Measurements from ENCODE around the genes PRXL2C and ZNF782.

GRCh38 chr9:95434143-95434635 lies 74.9 kb downstream of the PTCH1 start:
- RRBS, result no CpG with 5 or more reads among the region's 15 CpGs

DNA sequence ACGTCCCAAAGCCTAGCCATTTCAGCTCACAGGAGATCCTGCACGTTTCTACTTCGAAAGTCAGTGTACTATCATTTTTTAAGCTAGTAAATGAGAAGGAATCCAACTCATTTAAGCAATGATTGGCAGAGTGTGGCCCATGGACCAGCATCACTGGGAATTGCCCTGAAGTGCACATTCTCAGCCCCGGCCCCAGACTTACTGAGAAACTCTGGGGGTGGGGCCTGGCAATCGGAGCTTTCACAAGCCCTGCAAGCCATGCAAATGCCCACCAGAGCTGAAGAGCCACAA lies 32.1 kb downstream of the PTCH1 start:
- RRBS, result no CpG with 5 or more reads among the region's 5 CpGs

DNA sequence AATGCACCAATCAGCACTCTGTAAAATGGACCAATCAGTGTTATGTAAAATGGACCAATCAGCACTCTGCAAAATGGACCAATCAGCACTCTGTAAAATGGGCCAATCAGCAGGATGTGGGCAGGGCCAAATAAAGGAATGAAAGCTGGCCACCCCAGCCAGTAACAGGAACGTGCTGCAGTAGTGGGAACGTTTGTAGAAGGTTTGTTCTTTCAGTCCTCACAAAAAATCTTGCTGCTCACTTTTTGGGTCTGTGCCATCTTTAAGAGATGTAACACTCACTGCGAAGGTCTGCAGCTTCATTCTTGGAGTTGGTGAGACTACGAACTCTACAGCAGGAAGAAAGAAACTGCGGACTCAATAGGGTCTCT lies 145.7 kb upstream of the ERCC6L2 start:
- RRBS, result no CpG with 5 or more reads among the region's 5 CpGs

- RRBS, result no CpG with 5 or more reads among the region's 5 CpGs
Measured at GRCh38 chr9:95948375-95949158, 73.1 kb downstream of the ERCC6L2 start.

DNA sequence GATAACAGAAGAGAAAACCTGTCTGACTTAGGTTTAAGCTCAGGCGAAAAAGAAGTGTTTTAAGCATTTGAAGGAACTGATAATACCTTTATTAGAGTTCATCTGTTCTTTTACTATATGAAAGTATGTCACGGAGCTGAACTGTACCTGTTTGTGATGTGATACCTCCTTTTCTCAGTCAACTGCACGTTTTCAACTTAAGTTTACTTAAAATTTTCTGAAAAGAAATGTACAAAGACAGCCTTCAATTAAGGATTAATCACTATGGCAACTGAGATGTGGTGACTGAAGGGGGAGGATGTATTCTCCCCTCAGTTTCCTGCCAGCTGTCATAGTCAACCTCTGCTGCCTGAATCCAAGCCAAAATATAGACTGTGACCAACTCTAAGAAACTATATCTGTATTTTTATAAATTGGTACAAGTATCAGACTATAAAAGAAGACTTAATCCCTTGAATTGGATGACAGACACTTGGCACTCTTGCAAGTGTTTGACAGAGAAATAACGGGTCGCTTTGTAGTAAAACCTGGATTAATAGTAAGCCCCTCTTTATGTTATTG lies 106.2 kb downstream of the ERCC6L2 start:
- RRBS, result no CpG with 5 or more reads among the region's 5 CpGs

GRCh38 chr9:96087470-96088229 lies 212.2 kb downstream of the ERCC6L2 start:
- RRBS, result no CpG with 5 or more reads among the region's 11 CpGs

GRCh38 chr9:96129495-96130326 lies 172.3 kb downstream of the HSD17B3 start:
- RRBS, result no CpG with 5 or more reads among the region's 11 CpGs

DNA sequence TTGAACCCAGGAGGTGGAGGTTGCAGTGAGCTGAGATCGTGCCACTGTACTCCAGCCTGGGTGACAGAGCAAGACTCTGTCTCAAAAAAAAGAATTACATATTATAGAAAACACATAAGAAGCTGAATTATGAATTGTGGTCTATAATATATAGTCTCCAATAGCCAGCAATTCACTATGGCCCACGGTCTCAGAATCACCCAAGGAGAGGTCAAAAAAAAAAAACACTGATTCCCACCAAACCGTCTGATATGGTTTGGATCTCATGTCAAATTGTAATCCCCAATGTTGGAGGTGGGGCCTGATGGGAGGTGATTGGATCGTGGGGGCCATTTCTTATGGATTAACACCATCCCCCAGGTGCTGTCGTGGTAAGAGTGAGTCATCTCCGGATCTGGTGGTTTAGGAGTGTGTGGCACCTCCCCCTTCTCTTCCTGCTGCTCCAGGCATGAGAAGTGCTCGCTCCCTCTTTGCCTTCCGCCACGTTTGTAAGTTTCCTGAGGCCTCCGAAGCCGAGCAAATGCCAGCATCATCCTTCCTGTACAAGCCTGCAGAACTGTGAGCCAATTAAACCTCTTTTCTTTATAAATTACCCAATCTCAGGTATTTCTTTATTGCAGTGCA lies 45.3 kb downstream of the HSD17B3 start:
- RRBS, result no CpG with 5 or more reads among the region's 11 CpGs

DNA sequence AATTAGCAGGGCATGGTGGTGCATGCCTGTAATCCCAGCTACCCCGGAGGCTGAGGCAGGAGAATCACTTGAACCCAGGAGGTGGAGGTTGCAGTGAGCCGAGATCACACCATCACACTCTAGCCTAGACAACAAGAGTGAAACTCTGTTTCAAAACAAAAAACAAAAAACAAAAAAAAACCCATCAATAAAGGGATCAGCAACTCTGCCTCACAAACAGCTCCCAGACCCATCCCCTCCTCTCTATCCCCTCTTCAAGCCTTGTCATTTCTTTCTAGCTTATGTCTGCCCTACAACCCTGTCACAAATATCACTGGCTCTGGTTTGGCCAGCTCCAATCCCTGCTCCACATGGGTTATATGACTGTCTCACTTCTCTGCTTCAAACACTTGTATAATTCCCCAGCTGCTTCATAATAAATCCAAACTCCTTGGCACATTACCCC lies 5.7 kb downstream of the PRXL2C start:
- RRBS, result no CpG with 5 or more reads among the region's 2 CpGs

DNA sequence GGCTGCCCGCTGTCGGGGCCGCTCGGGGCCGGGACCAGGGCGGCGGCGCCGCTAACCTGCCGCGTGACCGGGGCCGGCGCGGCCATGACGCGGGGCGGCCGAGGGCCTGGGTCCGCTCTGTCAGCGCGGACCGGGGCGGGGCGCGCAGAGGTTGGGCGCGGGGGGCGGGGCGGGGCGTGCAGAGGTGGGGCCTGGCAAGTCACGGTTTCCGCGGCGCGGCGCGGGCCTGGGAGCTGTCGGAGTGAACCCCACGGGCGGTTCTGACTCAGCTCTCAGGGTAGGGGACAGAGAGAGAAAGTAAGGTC lies at the start of gene PRXL2C:
Gene PRXL2C (minus strand): TSS at position 122 of the 305 bp plus-strand sequence.
- RRBS, result 2% methylated on average over 23 of the region's 41 CpGs

- RRBS, result no CpG with 5 or more reads among the region's 2 CpGs
Measured at GRCh38 chr9:96757203-96757808, 20.6 kb downstream of the ZNF510 start.

GRCh38 chr9:96818129-96818724 lies 36.1 kb downstream of the ZNF782 start:
- RRBS, result no CpG with 5 or more reads among the region's 4 CpGs

- RRBS, result 1% methylated on average over 27 of the region's 62 CpGs
Measured at GRCh38 chr9:96854137-96854897, at the start of gene ZNF782. Gene ZNF782, minus strand, starts transcription at chr9:96854514.

DNA sequence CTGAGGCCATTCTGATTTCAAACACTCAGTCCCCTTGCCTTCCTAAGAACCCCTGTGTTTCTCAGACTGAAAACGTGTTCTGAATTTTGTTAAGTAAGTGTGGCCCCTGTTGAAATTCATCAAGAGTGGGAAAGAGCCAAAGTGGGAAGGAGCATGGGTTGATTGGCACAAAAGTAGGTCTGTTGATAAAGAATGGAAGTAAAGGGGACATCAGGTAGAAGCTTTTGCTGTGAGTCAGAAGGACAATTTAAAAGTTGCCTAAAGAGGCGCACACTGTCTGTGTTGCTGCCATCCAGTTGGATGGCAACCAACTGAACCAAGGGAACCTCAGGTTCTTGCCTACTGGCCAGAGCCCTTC lies 219 bp upstream of the NUTM2G start:
- RRBS, result no CpG with 5 or more reads among the region's 2 CpGs

DNA sequence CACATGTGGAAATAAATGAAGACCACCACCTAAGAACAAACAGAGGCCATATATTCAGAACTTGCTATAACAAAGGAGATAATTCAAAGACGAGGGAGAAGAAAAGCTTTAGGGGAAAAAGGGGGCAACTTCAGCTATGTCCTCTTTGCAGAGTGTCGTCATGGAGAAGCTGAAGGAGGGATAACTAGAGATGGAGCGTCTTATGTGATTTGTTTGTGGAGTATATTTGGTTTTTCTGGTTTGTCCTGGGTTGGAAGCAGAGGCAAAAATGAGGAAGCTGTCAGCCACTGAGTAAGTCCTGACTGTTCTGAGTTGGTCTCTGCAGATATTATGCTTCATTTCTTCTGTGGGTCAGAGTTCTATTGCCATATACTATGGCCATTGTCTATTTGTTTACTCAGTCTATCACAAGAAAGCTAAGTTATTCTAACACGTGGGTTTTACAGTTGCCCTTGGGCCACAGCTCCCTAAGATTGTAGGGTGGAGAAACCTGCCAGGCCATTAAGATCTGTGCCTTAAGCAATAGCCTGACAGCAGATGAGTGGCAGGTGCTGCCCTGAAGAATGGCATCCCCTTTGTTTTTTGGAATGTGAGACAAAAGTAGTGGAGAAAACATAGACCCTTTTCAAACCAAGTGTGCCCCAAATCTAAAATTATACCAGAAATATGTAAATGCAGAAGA lies 2.9 kb upstream of the CTSV start:
- RRBS, result no CpG with 5 or more reads among the region's 4 CpGs

GRCh38 chr9:97232310-97232930 lies 75.0 kb upstream of the CCDC180 start:
- RRBS, result 11% methylated on average over 1 of the region's 8 CpGs

- RRBS, result 4% methylated on average over 13 of the region's 23 CpGs
Measured at GRCh38 chr9:97501342-97501575, 207 bp upstream of the TMOD1 start.

- RRBS, result 4% methylated on average over 7 of the region's 64 CpGs
Measured at GRCh38 chr9:97502002-97502768, 719 bp downstream of the TMOD1 start.

GRCh38 chr9:97529237-97530066 lies 28.0 kb downstream of the TMOD1 start:
- RRBS, result no CpG with 5 or more reads among the region's 13 CpGs

GRCh38 chr9:97555053-97555691 lies 53.7 kb downstream of the TMOD1 start:
- RRBS, result no CpG with 5 or more reads among the region's 16 CpGs